Mesenchymal stem cell of the bone marrow (primary cell): ENCODE measurements around a stretch of chr5.

- CAGE, long polyA plus RNA: no peak
These were observed 457 bp downstream of the HTR4 start for GRCh38 chr5:148653866-148654273.

- CAGE, long polyA plus RNA: no peak
These were observed 47.3 kb downstream of the ADRB2 start for GRCh38 chr5:148873577-148874279.

GRCh38 chr5:148915503-148915789, 89.0 kb downstream of the ADRB2 start:
- CAGE, long polyA plus RNA: no peak

DNA sequence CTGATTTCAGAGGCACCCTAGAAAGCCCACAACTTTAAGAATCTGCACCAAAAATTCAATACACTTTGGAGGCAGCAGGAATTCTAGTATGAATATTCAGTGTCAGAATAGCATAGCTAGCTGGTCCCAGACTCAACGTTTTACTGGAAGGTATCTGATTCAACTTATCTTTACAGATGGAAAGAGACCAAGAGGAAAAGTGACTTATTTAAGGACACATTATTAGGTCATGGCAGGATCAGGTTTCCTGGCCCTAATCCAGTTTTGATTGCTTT, 38.5 kb downstream of the SH3TC2 start:
- CAGE, long polyA plus RNA: no peak

- CAGE, long polyA plus RNA: no peak
These were observed 7.0 kb upstream of the ABLIM3 start for GRCh38 chr5:149134098-149134831.

DNA sequence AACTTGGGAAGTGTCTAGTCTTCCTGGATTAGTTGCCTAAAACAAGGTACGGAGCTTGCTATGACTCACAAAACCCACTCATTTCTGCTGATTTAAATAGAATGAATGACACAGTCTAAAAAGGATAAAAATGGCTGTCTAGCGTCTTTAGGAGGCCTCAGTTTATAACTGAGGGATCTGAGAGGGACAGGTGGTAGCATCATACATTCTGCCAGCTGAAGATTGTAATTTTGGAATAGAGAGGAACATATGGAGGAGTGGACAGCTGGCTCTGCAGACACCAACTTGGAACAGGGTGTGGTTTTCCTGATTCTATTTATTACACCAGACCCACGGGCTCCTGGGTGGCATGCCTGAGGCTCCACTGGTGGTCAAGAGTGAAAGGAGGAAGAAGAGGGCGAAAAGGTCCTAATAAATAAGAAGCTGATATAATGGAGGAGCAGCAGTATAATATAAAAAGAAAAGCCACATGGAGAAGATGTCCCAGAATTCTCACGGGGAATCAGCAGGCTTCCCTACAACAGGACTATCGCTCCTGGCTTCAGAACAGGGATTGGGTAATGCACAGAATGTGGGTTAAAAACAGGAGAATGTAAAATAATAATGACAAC, 62.8 kb downstream of the ABLIM3 start:
- CAGE, long polyA plus RNA: no peak

DNA sequence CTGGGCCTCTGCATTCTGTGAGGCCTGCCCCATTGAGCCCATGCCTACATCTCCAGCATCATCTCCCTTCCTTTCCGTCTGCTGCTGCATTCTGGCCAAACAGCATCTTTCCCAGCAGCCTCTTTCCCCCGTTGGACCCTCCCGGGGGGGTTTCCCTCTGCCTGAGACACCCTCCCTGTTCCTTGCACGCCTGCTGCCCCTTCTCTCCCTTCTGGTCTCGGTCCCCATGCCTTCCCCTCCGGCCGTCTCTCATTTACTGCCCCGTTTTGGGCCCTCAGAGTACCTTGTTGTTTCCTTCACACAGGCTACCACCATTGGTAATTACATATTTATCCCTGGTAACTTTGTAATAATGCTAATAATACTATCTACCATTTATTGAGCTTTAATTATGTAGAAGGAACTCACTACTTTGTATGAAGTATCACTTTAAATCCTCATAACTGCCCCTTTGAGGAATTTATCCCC, 64.5 kb upstream of the AFAP1L1 start:
- CAGE, long polyA plus RNA: no peak

GRCh38 chr5:149259706-149260721, 11.6 kb upstream of the AFAP1L1 start:
- CAGE, long polyA plus RNA: no peak

DNA sequence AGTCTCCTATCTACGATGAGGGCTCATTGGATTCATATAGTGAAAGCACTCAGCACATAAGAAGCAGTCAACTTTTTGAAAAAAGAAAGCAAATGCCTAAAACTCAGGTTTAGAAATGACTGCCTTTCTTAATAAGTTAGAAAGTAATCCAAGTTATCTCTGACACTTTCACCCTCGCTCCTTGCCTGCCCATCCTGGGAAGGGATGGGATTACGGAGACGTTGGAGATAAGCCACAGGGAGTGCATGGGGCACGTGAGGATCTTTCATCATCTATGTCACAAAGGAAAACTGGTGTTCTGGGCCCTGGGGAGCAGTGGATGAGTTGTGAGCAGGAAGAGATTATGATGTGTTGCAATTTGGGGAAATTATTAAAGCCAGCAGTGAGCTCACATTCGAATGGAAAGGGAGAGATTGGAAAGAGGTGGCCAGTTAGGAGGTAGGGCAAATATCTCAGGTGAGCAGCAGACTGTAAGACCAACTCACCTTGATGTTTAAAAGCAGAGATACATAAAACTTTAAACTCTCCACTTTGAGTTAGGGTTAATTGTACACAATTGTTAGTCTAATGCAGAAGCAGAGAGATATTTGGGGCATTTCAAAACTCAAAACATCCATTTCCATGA, 12.9 kb downstream of the AFAP1L1 start:
- CAGE, long polyA plus RNA: no peak

- CAGE, long polyA plus RNA: no peak
These were observed 1.1 kb downstream of the PCYOX1L start for GRCh38 chr5:149358793-149359466.

DNA sequence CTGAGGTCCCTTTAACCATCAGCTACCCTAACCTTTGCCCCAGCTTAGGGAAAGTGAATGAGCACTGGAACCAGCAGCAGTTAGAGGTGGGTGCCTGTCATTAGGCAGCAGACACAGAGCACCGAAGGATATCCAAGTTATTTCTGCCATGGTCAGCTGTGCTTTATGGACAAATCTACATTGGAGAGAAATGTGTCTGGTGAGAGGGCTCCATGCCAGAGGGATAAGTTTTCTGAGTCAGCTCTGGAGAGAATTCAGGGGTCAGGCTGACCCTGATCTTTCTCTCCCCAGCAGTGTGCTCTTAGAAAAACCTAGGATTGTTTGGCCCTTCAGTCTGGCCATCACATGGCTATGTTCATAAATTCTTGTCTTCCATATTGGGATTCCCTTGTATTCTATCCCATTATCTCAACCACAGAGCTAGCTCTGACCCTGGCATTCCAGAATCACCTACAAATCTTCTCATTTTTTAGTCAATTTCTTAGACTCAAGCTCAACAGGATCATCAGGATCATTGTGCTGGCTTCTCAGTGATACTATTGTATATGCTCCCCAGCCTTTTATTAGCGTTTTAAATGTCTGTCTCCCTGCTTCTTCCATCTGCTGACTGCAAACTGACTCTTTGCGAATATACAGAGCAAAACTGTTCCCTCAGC, 9.0 kb upstream of the IL17B start:
- CAGE, long polyA plus RNA: no peak

DNA sequence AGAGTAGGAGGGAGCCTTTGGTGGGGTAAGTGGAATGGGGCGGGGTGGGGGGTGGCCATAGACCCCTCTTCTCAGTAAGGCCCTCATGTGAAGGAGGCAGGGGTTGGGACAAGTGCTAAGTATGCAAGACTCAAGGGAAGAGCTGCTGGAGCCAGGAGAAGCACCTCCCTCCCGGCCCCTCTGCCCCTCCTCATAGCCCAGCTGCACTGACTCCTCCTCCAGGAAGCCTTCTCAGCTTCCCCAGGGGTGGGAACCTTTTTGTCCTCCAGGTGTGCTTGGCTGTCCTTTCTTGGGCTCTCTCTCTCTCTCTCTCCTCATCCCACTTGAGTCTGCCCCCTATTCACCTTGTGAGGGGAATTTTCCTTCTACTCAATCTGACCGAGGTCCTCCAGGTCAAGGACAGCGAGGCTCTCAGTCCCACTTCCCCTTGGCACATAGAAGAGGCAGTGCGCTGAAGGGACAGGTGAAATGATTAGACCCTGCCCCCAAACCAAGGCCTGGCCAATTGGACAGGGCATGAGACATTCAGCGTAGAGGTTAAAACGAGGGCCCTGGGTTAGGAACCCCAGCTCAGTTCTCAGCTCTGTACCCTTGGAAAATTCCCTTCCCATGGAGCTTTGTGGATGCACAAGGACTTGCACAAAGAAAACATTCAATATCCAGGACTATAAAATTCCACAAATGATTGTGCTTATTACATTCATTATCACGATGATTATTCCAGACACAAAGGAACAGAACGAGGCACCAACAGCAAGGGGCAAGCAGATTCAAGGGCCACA, 45.5 kb upstream of the IL17B start:
- CAGE, long polyA plus RNA: no peak

DNA sequence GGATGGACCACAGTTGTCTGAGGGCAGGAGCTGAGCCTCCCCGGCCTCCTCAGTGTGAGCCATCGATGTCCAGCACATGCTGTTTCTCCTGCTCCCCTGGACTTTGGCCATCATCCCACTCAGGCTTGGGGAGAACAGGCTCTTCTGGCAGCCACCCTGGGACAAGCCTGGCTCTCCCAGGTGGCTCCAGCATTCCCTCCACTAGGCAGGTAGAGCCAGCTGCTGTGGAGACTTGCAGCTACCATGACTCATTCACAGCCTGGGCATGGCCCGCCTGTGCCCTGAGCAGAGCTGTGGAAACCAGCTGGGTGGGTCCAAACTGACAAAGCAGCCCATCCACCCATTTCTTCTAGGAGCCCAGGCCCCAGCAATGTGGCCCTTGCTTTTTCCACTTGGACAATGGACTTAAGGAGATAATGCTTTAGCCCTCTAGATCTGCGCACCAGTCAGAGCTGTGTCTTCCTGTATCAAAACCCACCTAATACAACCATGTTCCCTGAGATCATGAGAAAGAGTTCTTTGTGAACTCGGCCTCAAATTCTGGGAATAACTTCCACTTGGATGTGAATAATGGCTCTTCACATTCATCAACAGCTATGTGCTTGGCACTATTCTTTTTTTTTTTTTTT, 76.9 kb downstream of the CSNK1A1 start:
- CAGE, long polyA plus RNA: no peak

DNA sequence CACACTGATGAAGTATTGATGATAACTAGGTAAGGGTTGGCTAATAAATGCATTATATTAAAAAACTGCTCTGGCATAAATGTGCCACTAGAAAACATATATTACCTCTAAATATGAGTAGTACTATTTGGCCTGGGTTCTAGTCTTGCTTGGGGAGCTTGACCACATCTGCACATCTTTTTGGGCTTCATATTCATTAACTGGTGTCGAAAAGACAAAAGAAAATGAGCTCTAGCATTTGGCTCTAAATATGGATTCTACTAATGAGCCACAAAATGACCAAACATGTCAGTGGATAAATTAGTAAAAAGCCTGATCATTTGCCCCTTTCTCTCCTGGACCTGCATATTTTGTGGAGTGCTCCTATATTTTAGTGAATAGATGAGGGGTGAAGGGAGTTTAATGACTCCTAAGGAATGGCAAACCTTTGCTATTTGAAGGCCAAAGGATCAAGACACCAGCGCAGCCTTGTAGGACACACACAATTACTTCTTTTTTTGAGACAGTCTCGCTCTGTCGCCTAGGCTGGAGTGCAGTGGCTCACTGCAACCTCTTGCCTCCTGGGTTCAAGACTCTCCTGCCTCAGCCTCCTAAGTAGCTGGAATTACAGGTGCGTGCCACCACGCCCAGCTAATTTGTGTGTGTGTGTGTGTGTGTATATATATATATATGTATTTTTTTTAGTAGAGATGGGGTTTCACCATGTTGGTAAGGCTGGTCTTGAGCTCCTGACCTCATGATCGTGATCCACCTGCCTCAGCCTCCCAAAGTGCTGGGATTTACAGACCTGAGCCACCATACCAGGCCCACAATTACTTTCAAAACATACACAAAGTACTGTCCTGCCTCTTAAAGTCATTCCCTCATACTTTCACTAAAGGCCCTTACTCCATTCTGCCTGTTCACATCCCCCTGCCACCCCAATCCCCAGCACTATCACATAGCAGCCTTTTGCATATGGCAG, 60.6 kb downstream of the CSNK1A1 start:
- CAGE, long polyA plus RNA: no peak

DNA sequence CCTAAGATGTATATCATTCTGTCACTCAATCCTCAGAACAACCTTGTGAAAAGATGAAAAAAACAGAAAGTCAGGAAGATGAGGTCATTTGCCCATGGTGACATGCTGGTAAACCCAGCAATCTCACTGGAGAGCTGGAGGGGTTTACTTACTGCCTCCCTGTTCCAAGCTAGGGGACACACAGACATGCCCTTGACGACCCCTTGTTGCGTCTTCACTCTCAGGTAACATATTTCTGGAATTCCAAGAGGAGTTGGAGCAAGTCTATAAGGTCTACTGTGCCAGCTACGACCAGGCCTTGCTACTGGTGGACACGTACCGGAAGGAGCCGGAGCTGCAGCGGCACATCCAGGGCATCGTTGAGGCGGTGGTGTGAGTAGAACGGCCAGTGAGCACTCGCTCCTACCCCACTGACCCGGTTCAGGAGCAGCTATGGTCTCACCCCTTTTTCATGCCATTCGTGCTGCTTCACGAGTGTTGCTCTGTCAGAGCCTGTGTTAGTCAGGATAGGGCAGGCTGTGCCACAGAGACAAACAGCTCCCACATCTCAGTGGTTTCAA, 28.1 kb downstream of the ARHGEF37 start:
- CAGE, long polyA plus RNA: no peak

DNA sequence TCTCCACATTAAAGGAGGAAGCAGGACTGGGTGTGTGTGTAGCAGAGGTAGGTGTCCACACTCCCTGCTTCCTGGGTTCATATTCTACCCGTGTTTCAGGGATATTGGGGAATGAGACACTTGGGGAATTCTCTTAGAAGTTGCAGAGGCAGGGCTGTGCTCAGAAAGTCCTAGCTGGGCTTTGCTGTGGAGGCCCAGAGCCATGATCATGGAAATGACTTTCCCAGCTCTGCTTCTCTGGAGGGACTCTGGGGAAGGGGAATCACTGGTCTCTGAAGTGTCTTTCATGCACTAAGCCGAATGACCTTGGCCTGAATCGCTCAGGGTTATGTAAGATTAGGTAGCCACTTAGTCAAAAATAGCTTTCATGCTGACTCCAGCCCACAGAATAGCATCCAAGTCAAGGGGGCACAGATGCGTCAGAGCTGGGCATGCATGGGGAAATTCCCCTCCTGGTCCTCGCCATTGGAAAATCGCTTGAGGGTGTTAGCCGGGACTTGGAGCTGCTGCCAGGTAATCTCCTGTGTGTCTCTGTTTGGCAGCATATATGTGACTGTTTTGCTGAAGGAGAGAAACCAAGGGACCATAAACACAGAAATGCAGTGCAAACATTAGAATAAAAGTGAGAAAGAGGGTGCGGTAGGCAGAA, 36.1 kb upstream of the PPARGC1B start:
- CAGE, long polyA plus RNA: no peak

GRCh38 chr5:149702674-149702987, 27.5 kb upstream of the PPARGC1B start:
- CAGE, long polyA plus RNA: no peak

DNA sequence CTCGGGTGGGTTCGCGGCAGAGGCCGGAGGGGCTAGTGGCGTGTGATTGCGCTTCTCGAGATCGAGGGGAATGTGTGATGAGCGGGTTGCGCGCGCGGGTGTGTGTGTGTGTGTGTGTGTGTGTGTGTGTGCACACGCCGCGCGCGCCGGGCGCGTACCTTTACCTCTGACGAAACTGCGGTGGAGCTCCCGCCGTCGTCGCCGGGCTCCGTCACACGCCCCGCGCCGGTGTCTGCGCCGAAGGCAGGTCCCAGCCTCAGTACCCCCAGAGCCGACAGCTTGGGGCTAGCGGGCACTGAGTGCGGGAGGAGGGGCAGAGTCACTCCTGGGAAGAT, 1.8 kb downstream of the PPARGC1B start:
- CAGE, long polyA plus RNA: no peak

DNA sequence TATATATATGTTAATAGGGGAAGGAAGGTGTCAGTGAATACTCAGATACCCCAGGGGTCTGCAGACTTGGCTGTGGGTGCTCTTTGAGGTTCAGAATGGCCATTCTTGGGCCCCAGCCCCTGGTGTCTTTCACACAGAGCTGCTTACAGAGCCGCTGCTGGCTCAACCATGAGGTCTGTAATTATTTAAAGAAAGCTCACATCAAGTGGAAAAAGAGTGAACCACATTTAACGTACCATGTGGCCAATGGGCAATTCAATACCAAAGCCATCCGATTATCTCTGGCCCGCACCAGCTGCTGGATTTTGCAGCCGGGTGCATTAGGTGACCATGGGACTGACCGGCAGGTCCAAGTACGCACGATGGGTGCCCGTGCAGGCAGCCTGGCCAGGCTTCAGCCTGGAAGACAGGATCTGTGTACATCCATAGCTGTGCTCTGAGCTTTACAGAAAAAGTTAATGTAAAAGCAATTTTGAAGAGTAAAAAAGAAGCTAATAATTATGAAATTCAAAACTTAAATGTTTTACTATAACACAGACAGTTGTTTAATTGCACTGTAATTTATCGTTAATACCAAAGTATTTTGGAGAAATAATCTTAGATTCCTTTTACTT, 20.5 kb downstream of the PPARGC1B start:
- CAGE, long polyA plus RNA: no peak

- CAGE, long polyA plus RNA: no peak
These were observed 43.5 kb downstream of the PPARGC1B start for GRCh38 chr5:149773374-149774145.